Measurements from ENCODE around the genes TP53TG3D, TP53TG3C and ABCC12.

GRCh38 chr16:31836865-31837388 lies 36.7 kb upstream of the ZNF267 start:
- RRBS, result no CpG with 5 or more reads among the region's 10 CpGs

DNA sequence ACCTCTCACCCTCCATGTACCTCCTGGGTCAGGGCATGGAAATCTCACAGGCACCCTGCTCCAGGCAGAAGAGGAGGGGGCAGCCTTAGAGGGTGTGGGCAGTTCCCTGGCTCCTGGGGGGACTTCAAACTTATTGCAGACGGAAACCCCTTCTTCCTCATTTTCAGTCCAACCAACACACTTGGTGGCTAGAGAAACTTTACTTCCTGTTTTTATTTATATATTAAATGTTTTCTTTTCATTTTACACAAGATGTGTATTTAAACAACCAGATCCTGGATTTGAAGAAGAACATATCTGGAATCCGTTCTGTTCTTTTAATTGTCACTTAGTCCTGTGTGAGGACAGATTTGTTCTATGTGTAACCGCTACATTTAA lies 3.6 kb upstream of the ZNF267 start:
- RRBS, result no CpG with 5 or more reads among the region's 3 CpGs

- RRBS, result no CpG with 5 or more reads among the region's 2 CpGs
Observed at GRCh38 chr16:31876046-31876458, 2.4 kb downstream of the ZNF267 start.

DNA sequence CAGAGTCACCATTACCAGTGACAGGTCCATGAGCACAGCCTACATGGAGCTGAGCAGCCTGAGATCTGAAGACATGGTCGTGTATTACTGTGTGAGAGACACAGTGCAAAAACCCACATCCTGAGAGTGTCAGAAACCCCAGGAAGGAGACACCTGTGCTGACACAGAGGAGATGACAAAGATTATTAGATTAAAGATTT lies 78.7 kb downstream of the ZNF267 start:
- RRBS, result no CpG with 5 or more reads among the region's 1 CpG

GRCh38 chr16:32253218-32253583 lies at the start of gene TP53TG3D:
Gene TP53TG3D (plus strand): TSS chr16:32253286.
- RRBS, result no CpG with 5 or more reads among the region's 25 CpGs

- RRBS, result no CpG with 5 or more reads among the region's 32 CpGs
Observed at GRCh38 chr16:33193811-33194375, at the start of gene TP53TG3C. Gene TP53TG3C (plus strand): TSS chr16:33194226.

GRCh38 chr16:35526021-35526558 lies 2066.7 kb downstream of the TP53TG3F start:
- RRBS, result 88% methylated on average over 8 of the region's 21 CpGs

- RRBS, result no CpG with 5 or more reads among the region's 11 CpGs
Observed at GRCh38 chr16:35598810-35599559, 2139.6 kb downstream of the TP53TG3F start.

- RRBS, result 2% methylated on average over 43 of the region's 88 CpGs
Observed at GRCh38 chr16:46972483-46973524, 670 bp downstream of the DNAJA2 start.

DNA sequence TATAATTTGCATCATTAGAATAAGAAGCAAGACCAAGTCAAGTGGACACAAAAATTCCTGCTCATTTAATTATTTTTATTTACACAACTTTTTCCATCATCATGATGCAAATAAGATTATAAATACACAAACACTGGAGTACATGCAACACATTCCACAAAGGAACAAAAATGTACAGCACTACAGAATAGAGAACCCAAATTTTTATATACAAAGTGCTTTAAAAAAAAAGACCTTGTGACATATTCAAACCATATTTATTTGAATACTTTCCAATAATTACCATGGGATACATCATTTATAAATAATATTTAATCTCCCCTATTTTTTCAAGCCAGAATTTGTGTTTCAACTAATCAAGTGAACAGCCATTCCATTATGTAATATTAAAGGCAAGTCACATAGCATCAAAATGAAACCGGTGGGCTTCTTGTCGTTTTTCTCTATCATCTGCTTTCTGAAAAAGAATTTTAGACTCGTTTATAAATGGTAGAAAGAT lies 11.6 kb upstream of the NETO2 start:
- RRBS, result no CpG with 5 or more reads among the region's 3 CpGs

GRCh38 chr16:47291185-47292002 lies 147.6 kb upstream of the NETO2 start:
- RRBS, result no CpG with 5 or more reads among the region's 6 CpGs

DNA sequence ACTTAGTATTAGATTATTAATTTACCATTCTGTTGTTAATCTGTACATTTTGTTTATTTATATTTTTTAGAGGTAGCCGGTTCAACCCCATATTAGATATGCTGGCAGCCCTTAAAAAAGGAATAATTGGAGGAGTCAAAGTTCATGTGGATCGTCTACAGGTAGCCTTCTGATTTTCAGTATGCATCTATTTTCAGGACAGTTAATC lies 189.5 kb downstream of the PHKB start:
- RRBS, result no CpG with 5 or more reads among the region's 2 CpGs

GRCh38 chr16:47848390-47848963 lies 307.3 kb downstream of the ABCC12 start:
- RRBS, result no CpG with 5 or more reads among the region's 5 CpGs

DNA sequence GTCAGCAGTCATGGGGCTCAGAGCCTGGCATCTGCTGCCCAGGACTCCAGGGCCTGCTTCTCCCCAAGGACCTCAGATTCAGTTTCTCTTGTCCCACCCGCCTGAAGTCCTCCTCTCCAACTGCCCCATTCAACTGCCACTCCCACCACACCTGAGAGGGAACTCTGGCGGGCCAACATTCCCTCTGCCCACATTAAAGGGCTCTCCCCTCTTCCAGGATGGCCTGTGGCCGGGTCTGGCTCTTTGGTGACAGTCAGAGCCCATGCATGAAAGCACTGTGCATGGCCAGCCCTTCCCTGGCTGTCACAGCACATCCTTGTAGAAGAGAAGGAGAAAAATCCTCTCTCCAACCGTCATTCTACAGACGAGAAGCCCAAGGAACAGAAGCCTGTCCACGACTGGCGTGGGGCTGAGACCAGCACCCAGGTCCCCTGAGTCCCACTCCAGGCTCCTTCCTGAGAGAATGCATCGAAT lies at the start of gene ABCC12:
Gene ABCC12, minus strand, starts transcription at position 122 of the 474 bp plus-strand sequence.
- RRBS, result no CpG with 5 or more reads among the region's 8 CpGs

- RRBS, result no CpG with 5 or more reads among the region's 11 CpGs
Observed at GRCh38 chr16:48204144-48205044, 39.7 kb upstream of the LONP2 start.

- RRBS, result no CpG with 5 or more reads among the region's 4 CpGs
Observed at GRCh38 chr16:48246003-48246514, 1.3 kb downstream of the ABCC11 start.

GRCh38 chr16:48251921-48252573 lies 4.7 kb upstream of the ABCC11 start:
- RRBS, result no CpG with 5 or more reads among the region's 5 CpGs

GRCh38 chr16:48373085-48373684 lies 12.0 kb downstream of the SIAH1 start:
- RRBS, result no CpG with 5 or more reads among the region's 2 CpGs

DNA sequence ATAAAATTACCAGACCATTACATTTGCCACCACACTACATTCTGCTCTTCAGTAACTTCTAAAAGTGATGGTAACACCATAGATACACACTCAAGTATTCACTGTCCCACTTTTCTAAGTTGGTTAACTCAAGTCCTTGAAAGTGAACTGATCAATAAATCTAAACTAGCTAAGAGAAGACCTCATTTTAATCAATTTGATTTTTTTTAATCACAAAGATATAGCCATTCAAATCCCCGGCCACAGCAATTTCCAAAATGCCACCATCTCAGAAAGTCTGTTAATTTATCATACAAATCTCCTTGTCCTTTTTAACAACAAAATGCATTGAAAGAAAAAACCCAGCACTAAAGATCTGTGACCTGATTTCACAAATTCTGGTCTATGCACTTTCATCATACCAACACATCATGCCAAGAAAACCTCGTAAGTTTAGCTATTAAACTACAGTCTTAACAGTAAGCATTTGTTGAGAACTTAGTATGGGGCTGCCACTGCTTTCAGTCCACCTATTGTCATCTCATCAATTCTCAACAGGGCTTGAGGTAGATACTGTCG lies 1.7 kb downstream of the SIAH1 start:
- RRBS, result no CpG with 5 or more reads among the region's 3 CpGs

All from CMK (cell line).